Natural killer cell (primary cell): ENCODE measurements around a stretch of chr5.

- PRO-cap: no peak
These were observed 20.3 kb upstream of the C1QTNF3 start for GRCh38 chr5:34063176-34063792.

- PRO-cap: no peak
These were observed 124.4 kb upstream of the C1QTNF3 start for GRCh38 chr5:34167301-34167985.

GRCh38 chr5:34484094-34484536 lies 172.0 kb upstream of the RAI14 start:
- PRO-cap: no peak

- PRO-cap: no peak
These were observed 91.7 kb upstream of the RAI14 start for GRCh38 chr5:34564093-34565231.

- PRO-cap: no peak
These were observed 85.2 kb upstream of the RAI14 start for GRCh38 chr5:34570490-34571821.

- PRO-cap: unidirectional peak, plus-strand start at chr5:34655856
These were observed 736 bp upstream of the RAI14 start for GRCh38 chr5:34655187-34655997.

- PRO-cap: no peak
These were observed 1.4 kb downstream of the RAI14 start for GRCh38 chr5:34657516-34658015.

GRCh38 chr5:34658016-34658457 lies 1.9 kb downstream of the RAI14 start:
- PRO-cap: no peak

DNA sequence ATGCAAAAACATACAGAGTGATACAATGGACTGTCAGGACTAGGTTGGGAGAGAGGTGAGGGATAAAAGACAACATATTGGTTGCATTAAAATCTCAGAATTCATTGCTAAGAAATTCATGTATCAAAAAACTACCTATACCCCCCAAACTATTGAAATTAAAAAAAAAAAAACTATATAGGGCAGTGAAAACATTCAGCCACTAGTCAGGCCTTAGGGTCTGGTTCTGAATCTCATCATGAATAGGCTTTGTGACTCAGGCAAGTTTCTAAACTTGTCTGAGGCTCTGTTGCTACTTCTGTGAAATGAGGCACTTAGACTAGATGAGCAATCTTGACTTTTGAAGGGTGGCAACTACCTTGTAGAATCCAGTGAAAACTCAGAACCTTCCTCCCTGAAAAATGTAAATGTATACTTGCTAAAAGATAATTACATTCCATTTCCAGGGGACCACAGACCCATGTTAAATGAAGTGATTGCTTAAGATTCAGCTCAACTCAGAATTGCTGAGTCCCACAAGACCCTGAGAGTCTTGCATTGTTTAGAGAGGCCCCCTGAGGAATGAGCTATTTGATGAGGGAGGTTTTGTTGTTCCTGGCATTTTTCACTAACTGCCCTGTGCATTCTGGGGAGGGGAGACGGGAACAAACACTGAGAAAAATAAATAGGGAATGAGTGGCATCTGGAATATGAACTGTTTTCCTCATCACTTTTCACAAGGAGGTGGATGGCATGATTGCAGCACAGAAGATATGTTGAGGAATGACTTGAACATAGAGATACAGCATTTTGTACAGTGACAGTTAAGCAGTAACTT lies 29.5 kb downstream of the RAI14 start:
- PRO-cap: no peak

GRCh38 chr5:35187900-35188242 lies 42.4 kb downstream of the PRLR start:
- PRO-cap: no peak

GRCh38 chr5:36160662-36160882 lies 8.7 kb downstream of the SKP2 start:
- PRO-cap: no peak

- PRO-cap: no peak
These were observed 22.5 kb downstream of the RANBP3L start for GRCh38 chr5:36279220-36279632.

DNA sequence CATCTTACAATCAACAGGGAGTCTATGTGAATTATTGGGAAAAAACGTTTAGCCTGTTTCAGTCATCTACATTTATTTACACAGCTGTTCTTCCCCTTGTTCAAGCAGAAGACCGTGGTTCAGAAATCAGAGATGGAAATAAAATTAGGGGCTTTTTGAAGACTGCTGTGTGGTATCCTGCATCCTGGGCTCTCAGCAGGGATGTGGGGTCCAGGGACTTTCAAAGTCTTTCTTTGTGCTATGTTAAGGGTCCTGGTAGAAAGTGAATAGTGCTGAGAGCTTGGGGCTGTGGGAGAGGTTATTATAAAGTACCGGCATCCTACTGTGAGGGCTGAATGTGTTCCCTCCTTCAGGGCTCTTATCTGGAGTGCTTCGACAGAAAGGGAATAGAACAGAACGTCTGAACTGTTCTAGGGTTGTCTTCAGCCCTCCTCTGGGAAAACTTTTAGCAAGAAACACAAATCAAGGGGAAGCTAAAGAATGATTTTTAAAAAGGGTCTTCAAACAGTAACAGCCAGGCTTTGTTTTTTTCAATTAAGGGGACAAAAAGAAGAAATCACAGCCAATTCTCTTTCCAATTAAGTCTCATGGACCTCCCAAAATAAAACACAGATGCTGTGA lies 15.8 kb upstream of the SLC1A3 start:
- PRO-cap: no peak

GRCh38 chr5:36876144-36876510 lies 442 bp upstream of the NIPBL start:
- PRO-cap: no peak

GRCh38 chr5:36877911-36878694 lies 1.5 kb downstream of the NIPBL start:
- PRO-cap: bidirectional peak, plus-strand start at chr5:36878359, minus-strand start at chr5:36878241

- PRO-cap: no peak
These were observed 109.1 kb downstream of the NIPBL start for GRCh38 chr5:36985423-36986227.

DNA sequence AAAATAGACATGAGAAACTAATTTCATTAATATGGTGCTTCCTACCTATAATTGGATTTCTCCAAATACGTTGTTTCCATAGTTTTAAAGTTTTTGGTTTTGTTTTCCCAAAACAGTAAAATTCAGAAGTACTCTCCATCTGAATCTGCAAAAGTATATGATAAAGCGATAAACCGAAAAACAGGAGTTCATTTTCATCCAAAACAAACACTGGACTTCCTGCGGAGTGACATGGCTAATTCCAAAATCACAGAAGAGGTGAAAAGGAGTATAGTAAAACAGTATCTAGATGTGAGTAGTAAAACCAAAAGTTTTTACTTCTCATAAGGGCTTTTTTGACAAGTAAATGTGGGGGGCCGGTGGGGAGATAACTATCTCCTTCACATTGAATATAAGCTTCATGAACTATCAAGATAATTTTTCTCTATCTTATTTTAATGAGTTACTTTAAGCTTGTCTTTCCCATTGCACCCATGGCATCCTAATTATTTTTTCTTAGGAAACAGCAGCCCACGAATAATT lies 184.2 kb downstream of the NIPBL start:
- PRO-cap: no peak

- PRO-cap: no peak
These were observed 170.5 kb downstream of the GDNF start for GRCh38 chr5:37669291-37669834.

DNA sequence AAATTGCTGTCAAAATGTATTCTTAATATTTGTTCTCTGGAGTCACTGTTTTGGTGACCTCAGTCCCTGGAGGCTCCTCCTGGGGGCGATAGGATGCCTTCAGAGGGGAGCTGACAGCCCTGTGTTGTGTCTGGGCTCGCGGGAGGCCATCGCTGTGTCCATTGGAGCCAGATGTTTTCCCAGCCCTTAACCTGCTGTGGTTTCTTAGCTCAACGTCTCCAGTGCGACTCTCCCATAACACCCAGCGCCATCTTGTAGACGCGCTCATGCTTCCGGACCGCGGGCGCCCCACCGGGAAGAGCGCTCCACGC lies 112.2 kb upstream of the GDNF start:
- PRO-cap: no peak

DNA sequence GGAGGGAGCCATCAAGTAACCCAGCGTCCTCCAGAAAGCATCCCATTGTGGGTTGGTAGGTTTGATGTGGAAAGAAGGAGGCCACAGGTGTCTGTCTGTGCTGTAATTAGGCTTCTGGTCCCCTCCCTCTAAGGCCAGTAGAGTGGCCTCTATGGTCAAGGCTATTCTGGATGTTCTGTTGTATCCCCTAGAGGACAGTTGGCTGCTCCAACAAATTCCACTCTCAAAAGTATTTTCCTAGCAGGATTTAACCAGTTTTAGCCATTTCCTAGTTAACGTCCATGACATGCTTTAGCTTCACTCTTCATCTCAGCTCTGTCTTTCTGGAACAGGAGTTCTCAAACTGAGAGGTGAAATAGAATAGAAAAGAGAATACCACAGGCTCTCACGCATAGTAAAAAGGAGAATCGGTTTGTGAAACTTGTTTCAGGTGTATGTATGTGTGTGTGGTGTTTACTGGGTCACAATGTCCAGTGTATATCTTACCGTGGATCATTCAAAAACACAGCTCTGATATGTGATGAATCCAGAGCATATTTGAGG lies 106.6 kb downstream of the EGFLAM start:
- PRO-cap: no peak